Camera-type eye (tissue), 1 donor: ENCODE data around the genes KCNE3 and ARRB1.

GRCh38 chr11:73359429-73359905 lies 16.7 kb upstream of the RELT start:
- RAMPAGE, long total RNA, result no peak

- RAMPAGE, long total RNA, result no peak
These were observed 19.1 kb downstream of the RELT start for GRCh38 chr11:73395201-73395730.

GRCh38 chr11:73951715-73952487 lies 1.1 kb downstream of the DNAJB13 start:
- RAMPAGE, long total RNA, result no peak

DNA sequence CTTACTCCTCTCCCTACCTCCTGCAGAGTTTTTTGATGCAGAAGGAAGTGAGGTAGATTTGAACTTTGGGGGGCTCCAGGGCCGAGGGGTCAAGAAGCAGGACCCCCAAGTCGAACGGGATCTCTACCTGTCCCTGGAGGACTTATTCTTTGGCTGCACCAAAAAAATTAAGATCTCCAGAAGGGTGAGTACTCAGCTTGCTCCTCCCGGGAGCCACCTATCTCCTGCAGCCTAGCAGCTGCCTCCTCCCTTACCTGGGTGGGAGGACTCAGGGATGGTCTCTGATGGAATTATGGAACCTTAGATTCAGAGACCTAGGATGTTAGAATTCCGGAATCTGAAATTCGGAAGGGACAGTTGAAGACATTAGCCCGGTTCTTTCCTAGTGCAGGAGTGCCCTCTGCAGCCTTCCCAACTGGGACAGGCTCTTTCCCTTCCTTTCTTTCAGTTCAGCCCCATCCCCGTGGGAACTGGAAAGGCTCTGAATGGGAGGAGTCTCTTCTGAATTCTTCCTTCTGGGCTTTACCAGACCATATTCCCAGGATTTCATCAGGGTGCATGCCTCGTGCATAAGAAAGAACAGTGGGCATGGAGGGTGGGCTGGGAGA lies 14.1 kb downstream of the DNAJB13 start:
- RAMPAGE, long total RNA, result no peak

GRCh38 chr11:73976508-73977138 lies 6.0 kb downstream of the UCP2 start:
- RAMPAGE, long total RNA, result no peak

- RAMPAGE, long total RNA, result no peak
These were observed 21.9 kb upstream of the UCP3 start for GRCh38 chr11:74030537-74031414.

DNA sequence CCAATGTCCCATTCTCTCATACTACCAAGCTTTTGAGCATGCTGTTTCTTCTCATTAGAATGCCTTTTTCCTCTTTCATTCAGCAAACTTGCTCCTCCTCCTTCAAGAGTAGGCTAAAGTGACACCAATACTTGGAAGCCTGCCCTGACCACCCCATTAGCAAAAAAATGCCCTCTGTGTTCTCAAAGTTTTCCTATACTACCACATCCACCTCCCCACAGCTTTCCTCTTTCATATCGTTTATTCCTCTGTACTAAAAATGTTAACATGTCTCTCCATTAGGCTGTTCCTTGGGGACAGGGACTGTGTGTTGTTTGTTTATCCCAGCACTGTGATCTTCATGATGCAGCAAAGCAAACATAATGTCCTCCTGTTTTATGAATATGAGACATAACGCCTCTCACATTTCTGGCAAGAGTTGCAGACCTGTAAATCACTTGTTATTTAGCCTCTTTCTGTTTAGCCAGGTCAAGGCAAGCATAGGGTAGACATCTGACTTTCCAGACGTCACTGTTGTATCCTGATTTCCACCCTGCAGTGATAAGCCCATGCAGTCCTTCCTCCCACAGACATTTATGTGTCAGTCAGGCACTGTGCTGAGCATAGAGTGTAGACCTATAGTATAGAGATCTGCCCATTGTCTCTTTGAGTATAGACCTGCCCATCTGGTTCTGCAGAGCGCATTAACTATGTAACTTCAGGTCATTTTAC lies 62.1 kb upstream of the UCP3 start:
- RAMPAGE, long total RNA, result no peak

- RAMPAGE, long total RNA, result no peak
These were observed at the start of gene KCNE3 for GRCh38 chr11:74467391-74468546. Gene KCNE3 (minus strand): TSS chr11:74467549.

- RAMPAGE, long total RNA, result no peak
These were observed 12.9 kb upstream of the POLD3 start for GRCh38 chr11:74579579-74579792.

DNA sequence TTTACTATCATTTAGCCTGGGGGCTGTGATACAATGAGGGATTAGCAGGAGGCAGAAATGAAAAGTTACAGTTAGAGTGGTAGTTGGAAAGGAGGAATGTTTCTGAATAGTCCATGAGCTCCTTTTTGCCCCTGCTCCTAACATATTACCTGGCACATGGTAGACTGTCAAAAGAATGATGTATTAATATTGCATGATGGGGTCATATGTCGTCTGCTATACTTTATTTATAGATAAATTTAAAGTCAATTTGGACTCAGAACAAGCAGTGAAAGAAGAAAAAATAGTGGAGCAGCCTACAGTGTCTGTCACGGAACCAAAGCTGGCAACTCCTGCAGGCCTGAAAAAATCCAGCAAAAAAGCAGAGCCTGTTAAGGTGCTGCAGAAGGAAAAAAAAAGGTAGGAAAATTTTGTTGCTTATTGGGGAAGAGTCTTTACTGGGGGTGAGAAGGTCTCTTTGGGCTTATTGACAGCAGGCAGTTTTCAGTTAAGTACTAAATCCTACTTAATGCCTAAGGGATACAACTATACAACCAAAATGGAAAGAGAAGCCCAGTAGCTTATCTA lies 32.9 kb downstream of the POLD3 start:
- RAMPAGE, long total RNA, result no peak

DNA sequence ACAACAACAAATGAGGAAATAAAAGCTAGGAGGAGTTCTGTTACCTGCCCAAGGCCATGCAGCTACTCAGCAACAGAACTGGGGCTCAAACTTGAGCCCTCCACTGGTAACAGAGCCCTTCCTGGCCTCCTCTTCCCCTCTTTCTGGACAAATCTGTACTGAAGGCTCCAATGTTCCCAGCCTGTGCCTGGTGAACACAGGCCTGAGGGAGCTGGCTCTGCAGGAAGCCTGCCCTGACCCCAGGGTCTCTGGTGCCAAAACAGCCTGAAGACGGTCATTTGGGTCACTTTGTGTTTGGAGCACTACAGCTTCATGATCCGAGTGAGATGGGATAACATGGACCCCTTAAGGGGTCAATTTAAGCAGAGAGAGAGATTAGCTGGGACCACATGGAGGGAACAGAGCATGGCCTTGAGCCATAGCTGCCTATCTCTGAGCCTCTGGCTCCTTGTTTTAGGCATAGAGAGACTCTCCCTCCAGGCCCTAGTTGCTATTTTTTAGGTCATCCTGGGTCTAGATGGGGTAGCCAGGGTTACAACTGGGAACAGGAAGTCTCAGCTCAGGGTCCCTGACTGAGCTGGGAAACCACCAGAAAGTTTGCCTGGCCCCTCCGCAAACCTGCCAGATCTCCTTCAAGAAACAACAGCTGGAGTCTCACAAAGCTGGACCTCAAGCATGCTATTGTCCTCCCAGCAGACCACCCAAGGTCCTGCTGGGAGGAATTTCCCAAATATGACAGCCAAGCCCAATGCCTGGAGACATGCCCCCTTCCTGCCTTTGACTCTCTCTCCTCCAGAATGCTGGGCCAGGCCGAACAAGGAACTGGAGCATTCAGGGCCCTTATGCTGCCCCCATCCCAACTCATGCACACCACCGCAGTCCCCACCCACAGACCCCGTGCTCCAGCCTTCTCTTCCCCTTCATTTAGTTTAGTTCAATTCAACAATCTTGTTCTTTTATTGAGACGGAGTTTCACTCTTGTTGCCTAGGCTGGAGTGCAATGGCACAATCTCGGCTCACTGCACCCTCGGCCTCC lies 3.9 kb downstream of the SLCO2B1 start:
- RAMPAGE, long total RNA, result no peak

DNA sequence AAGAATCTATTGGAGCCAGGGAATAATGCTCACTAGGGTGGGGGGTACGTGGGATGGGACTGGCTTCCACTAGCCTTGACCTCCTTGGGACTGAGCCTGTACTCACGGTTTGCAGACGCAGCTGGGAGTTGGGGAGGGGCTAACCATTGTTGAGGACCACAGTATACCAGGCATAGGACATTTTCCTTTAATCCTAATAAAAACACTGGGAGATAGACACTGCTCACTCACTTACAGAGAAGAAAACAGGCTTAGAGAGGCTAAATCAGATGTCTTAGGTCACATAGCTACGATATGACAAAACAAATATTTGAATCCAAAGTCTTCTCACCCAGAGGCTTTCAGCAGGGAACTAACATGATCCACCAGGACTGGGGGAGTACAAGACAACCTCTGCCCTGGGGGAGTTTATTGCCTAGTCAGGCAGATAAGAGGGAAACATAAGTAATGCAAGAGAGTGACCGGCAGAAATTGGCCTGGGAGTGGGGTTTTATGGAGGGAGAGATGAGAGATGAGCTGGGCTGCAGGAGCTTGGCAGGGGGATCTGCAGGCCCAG lies 5.1 kb downstream of the SLCO2B1 start:
- RAMPAGE, long total RNA, result no peak

DNA sequence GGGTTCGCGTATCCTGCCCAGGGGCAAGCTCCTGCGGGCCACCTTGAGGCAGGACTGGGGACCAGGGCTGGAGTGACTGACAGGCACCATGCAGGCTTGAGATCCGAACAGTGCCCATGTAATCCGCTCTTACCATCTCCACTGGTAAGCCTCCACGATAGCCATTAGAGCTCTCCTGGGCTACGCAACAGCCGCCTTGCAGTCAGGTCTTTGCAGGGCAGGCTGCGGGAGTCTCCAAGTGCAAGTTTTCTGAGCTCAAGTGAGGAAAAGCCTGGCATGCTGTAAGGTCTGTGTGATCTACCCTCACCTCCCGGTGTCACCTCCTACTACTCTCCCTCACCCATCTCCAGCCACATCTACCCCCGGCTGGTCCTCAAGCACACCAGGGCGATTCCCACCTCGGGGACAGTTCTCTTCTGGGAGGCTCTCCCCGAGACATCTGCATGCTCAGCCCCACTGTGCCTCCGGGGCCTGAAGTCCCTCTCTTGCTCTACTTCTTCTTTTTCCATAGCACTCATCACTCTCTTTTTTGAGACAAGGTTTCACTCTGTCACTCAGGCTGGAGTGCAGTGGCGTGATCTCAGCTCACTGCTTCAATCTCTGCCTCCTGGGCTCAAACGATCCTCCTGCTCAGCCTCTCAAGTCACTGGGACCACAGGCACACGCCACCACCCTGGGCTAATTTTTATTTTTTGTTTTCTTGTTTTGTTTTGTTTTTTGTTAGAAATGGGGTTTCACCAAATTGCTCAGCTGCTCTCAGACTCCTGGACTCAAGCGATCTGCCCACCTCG lies 49.7 kb downstream of the TPBGL start:
- RAMPAGE, long total RNA, result no peak

DNA sequence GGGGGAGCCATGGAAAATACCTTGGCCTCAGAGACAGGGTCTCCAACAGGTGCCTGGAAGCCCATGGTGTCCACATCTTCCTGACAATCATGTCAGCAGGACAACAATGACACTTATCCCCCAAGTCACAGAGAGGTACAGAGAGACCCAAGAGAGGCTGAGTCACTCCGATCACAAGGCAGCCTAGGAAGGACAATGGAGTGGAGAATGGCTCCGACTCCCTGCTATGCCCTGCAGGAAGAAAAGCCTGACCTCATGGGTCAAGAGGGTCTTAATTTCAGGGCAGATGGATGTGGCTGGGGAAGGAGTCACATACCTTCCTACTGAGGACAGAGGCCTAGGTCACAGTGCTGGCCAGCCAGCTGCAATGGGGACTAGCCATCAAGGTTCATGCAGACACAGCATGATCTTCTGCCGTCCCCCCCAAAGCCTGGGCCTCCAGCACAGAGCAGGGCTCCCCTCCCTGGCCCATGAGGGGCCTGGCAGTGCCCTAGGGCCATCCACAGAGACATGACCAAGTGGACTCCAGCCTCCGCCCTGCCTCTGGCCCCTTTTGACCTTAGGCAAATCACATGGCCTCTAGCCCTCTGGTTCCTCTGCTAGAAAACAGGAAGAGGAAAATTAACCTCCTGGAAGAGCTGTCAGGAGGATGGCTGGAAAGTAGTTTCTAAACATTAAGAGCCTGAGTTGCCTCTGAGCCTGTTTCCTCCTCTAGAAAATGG lies 1.9 kb downstream of the ARRB1 start:
- RAMPAGE, long total RNA, result no peak

DNA sequence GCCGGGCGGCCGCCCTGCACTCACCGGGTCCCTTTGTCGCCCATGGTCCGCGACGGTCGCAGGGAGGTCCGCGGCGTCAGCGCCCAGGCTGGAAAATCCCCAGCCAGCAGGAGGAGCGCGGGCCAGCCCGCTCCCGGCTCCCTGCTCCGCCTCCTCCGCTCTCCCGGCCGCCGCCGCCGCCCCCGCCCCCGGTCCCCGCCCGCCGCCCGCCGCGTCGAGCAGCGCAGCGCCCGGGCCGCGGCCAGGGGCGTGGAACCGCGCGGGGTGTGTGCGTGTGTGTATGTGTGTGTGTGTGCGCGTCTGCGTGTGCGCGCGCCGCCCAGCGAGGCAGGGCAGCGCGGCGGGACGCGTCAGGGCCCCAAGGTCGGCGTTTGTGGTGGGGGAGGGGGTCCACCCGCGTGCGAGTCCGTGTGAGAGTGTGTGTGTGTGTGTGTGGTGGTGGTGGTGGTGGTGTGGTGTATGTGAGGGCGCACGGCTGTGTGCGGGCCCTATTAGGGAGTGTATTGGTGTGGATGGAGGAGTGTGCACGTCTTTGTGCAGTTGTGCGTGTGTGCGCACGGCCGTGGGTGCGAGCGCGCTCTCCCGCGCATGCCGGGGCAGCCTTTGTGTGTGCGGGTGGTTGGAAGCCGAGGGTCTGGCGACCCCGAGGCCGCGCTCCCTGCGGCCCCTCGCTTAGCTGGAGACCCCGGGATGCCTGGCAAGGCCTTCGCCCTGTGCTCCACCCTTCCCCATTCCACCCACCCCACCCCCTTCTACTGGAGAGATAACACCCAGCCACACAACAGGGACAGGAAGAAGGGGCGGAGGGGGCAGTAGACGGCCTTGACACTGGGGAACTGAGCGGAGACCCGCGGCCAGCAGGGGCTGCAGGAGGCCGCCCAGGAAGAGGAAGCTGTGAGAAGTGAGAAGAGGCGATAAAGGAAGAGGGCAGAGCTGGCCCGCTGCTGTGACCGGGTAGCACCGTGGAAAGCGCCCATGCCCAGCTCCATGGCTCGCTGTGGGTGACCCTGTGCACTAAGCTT lies at the start of gene ARRB1:
Gene ARRB1 (minus strand): TSS at position 98 of the 1,022 bp plus-strand sequence.
- RAMPAGE, long total RNA, result start-site peak on the minus strand centred at position 108 of the sequence, 115 bp wide, 54 reads

GRCh38 chr11:75371838-75372284 lies 20.4 kb upstream of the ARRB1 start:
- RAMPAGE, long total RNA, result no peak

GRCh38 chr11:75503707-75504065 lies 22.1 kb downstream of the GDPD5 start:
- RAMPAGE, long total RNA, result no peak

GRCh38 chr11:75554191-75555105 lies 7.6 kb upstream of the SERPINH1 start:
- RAMPAGE, long total RNA, result no peak

DNA sequence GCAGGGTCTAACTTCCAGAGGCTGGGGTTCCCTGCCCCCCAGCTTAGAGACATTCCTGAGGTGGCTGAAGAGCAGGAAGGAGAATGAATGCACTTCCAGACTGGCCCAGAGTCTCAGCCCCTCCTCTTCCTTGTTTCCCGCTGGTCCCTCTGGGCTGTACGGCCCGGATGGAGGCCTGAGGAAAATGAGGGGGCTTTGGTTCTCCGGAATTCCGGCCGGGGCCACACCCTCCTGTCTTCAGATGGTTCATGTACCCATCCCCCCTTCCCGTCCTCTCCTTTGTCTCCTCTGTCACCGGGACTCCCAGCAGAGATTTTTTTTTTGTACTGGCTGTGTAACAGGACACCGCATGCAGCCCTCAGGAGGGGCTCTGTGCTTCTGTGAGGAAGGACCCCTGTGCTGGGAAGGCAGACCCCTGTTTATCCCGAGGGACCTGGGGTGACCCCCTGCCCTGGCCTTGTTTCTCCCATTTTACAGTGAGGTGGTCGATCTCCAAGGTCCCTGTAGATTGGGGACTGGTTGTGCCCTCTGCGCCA lies 1.1 kb downstream of the SERPINH1 start:
- RAMPAGE, long total RNA, result no peak

DNA sequence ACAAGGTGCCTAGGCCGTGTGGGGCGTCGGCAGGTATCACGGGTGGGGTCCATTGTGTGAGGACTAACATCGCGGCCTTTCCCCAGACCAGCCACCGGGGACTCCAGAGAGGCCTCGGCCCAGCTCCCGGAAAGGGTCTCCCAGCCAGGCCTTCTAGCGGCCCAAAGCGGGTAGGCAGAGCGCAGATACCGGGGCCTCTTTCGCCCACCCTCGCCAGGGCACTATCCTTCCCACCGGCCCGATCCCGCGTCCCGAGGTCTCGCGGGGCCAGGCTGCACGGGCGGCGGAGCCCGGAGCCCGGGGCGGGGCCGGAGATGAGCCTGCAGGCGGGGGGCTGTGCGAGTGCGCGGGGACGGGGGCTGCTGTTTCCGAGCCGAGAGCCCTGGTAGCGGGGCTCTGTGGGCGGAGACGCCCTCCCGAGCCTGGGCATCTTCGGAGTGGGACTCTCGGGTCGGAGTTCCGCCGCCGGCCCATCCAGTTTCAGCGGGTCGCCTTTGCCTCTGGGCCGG lies 21.1 kb downstream of the SERPINH1 start:
- RAMPAGE, long total RNA, result no peak